Caco-2 (cell line): Measurements from ENCODE around the gene CD72.

- PRO-cap, result no peak
- RRBS, result no CpG with 5 or more reads among the region's 5 CpGs
These were observed 1.7 kb upstream of the C9orf131 start for GRCh38 chr9:35040147-35040914.

GRCh38 chr9:35062520-35063329 is 9.7 kb downstream of the VCP start:
- PRO-cap, result no peak
- RRBS, result no CpG with 5 or more reads among the region's 5 CpGs

DNA sequence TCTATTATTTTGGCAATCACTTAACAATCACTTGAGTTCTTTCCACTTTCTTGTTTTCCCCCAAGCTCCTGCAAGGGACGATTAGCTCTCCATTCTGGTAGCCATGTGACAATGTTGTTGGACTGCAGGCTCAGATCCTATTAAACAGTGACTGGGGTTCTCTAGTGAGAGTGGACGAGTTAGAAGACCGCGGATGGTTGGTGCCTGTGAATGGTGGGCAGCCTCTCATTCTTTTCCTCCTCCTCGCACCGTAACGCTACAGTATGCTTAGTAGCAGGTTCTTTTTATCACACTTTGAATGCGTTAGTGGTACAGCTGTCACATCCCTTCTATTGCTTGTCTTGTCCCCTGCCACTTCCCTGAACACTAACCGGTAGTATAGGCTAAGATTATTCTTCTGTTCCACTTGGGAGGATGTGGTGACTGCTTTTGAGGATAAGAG is 636 bp downstream of the UNC13B start:
- PRO-cap, result no peak
- RRBS, result no CpG with 5 or more reads among the region's 9 CpGs

DNA sequence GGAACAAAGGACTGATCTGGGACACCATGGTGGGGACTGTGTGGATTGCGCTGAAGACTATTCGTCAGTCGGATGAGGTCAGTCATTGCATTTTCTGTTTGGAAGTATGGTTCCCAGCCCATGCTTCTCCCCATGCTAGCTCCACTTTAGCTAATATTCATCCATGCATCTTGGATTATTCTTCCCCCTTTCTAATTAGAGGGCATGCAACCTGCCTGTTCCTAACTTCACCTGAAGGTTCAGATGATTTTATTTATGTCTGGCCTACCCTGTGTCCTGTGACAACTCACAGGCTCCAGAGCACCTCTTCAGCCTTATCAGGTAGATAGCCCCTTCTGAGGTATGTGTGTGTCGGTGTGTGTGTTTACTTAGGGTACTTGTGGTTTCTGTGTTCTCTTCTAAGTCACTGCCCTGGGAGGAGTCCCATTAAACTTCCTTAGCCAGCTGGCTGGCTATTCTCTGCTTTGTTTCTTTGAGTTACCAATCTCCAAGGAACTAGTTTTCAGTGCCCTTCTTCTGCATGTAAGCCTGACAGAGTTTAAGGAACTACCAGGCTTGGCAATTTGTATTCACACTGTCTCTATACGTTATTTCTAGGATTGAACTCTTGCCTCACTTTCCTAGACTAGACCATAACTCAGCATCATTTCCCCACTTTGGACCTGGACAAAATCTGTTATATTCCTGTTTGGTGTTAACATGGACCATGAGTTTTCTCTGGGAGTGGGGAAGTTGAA is 74.9 kb downstream of the UNC13B start:
- PRO-cap, result bidirectional peak, plus-strand start at position 429 of the sequence, minus-strand start at position 288 of the sequence
- RRBS, result no CpG with 5 or more reads among the region's 5 CpGs

DNA sequence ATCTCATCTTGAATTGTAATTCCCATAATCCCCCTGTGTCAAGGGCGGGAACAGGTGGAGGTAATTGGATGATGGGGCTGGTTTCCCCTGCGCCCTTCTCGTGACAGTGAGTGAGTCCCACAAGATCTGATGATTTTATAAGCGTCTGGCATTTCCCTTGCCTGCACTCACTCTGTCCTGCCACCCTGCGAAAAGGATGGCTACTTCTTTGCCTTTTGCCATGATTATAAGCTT is 902 bp upstream of the RUSC2 start:
- PRO-cap, result bidirectional peak, plus-strand start outside the sequence, minus-strand start at position 108 of the sequence
- RRBS, result no CpG with 5 or more reads among the region's 5 CpGs

- PRO-cap, result no peak
- RRBS, result no CpG with 5 or more reads among the region's 9 CpGs
These were observed at the start of gene CD72 for GRCh38 chr9:35618217-35618753. TSS of gene CD72 (minus strand) at chr9:35618413.

GRCh38 chr9:35635928-35636578 is 14.7 kb downstream of the SIT1 start:
- PRO-cap, result no peak
- RRBS, result no CpG with 5 or more reads among the region's 2 CpGs

DNA sequence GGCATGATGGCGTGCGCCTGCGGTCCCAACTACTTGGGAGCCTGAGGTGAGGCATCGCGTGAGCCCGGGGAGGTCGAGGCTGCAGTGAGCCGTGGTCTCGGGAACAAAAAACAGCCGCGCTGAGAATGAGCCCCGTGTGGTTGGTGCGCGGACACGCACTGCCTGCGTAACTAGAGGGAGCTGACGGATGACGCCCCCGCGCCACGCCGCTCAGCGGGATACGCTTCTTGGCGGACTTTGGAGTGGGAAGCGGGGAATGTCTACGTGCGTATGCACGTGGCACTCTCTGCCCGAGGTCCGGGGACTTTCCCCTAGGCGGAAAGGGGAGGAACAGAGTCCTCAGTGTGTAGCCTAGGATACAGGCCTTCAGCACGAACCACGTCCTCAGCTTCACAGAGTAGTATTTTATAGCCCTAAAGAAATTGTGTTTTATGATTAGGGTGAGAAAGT is 426 bp upstream of the CCDC107 start:
- PRO-cap, result bidirectional peak, plus-strand start outside the sequence, minus-strand start at position 160 of the sequence
- RRBS, result no CpG with 5 or more reads among the region's 34 CpGs

GRCh38 chr9:35663084-35663474 is 1.9 kb downstream of the ARHGEF39 start:
- PRO-cap, result no peak
- RRBS, result no CpG with 5 or more reads among the region's 5 CpGs

GRCh38 chr9:35684219-35685209 is 5.2 kb downstream of the TPM2 start:
- PRO-cap, result no peak
- RRBS, result no CpG with 5 or more reads among the region's 18 CpGs

GRCh38 chr9:35696544-35697166 is 6.9 kb upstream of the TPM2 start:
- PRO-cap, result no peak
- RRBS, result no CpG with 5 or more reads among the region's 7 CpGs

DNA sequence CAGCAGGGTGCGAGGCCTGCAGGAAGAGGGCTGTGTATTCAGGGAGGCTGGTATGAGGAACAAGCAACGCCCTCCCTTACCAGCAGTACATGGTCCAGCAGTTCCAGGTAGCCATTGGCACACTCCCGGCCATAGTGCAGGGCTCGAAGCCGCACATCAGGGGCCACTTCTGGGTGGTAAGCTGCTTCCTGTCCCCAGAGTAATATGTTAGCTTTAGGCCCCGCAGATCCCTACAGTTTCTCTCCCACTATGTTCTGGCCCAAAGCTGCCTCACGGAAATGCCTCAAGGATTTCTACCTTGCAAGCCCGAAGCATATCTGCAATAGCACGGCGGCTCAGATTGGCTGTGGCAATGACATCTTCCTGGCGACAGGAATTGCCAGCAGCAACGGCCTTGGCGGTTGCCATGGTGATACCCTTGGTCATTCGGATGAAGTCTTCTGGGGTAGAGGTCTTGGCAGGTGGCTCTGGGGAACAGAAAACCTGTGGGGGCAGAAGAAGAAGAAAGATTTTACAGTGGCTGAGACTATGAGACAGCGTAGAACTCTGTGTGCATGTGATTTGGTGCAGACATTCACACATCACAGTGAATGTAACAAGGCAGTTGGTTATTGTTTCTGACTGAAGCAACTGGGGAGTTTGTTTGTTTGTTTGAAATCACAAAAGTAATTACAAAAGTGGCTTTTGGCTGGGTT is 10.3 kb upstream of the TPM2 start:
- PRO-cap, result no peak
- RRBS, result no CpG with 5 or more reads among the region's 15 CpGs

- PRO-cap, result no peak
- RRBS, result no CpG with 5 or more reads among the region's 11 CpGs
These were observed 6.6 kb downstream of the TLN1 start for GRCh38 chr9:35725391-35725795.

GRCh38 chr9:35729147-35729529 is 2.9 kb downstream of the TLN1 start:
- PRO-cap, result no peak
- RRBS, result no CpG with 5 or more reads among the region's 3 CpGs

DNA sequence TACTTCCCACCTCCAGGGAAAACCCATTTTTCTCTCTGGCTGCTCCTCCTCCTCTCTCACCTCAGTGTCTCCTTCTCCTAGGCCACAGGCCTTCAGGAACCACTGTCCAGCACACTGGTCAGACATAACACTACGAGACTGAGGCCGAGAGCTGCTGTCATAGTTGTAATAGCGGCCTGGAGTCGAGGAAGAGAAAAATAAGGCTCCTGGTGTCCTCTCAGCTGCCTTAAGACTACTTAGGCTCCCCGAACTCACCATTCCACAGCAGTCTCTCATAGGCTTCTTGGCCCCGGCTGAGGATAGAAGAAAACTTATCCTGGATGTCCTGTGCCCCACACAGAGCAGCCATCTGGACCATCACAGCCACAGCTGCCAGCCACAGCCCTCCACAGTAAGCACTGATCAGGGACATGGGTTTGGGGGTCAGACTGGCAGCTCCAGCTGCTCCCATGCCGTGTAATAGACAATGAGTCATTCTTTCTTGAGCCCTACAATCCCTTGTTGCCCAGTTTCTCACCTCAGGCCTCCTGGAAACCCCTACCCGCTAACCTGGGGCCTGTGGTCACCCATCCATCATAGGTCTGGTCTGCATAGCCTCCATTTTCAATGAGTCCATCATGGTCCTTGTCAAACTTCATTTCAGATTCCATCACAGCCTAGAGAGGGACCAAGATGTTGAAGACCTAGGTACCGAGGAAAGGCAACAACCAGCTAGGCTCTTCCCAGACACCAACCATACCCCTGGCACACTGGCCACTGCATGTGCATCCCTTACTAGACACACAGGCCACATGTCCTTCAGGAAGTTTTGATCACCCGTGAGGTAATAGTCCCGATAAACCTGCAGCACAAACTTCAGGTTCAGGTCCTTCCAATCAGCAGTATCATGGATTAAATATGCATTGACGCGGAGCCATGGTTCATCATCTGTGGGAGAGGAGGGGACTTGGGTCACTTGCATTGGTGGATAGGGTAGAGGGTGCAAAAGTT is 5.8 kb downstream of the CREB3 start:
- PRO-cap, result no peak
- RRBS, result no CpG with 5 or more reads among the region's 13 CpGs

- PRO-cap, result no peak
- RRBS, result no CpG with 5 or more reads among the region's 15 CpGs
These were observed 8.3 kb downstream of the GBA2 start for GRCh38 chr9:35740616-35741293.

GRCh38 chr9:35756482-35757301 is 2.6 kb upstream of the MSMP start:
- PRO-cap, result unidirectional peak, plus-strand start at chr9:35756921; bidirectional peak, plus-strand start at chr9:35757248, minus-strand start at chr9:35757150
- RRBS, result 3% methylated on average over 14 of the region's 47 CpGs

DNA sequence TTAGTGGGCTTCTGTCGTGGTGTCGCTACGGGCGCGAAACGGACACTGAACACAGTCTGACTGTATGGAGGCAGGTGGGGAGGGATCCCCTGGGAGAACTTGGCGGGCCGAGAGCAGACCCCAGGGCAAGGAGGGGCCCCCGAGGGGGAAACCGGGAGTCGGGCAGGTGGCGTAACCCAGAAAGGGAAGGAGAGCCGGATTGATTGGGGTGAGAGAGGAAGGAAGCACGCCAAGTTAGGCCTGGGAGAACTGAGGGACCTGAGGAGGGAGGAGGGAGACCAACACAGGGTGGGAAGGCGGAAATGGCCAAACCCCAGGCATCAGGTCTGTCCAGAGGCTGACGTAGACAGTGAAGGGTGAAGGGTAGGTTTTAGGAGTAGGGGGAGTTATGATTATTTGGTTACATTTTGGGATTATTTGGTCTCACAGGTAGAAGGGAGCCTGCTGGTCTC is 3.3 kb upstream of the MSMP start:
- PRO-cap, result bidirectional peak, plus-strand start at position 245 of the sequence, minus-strand start at position 260 of the sequence
- RRBS, result 22% methylated on average over 3 of the region's 16 CpGs

DNA sequence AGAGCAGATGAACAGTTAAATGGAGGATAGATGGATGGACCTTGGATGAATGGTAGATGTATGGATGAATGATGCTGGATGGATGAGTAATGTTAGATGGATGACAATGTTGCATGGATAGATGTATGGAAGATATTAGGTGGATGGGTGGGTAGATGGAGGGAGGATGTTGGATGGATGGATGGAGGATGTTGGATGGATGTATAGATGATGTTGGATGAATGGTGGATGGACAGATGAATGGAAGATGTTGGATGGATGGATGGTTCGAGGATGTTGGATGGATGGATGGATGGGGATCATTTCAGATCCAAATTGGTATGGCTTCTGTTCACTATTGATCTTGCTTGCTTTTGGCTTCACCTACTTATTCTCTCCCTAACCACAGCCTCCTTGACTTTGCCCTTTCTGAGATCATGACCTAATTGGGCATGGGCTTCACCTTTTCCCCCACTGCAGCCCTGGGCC is 9.0 kb downstream of the GLIPR2 start:
- PRO-cap, result no peak
- RRBS, result no CpG with 5 or more reads among the region's 1 CpG

GRCh38 chr9:36158740-36159399 is 10.3 kb upstream of the CCIN start:
- PRO-cap, result no peak
- RRBS, result no CpG with 5 or more reads among the region's 11 CpGs